Thyroid gland (tissue), 7 donors: Measurements from ENCODE around the gene CHIT1.

- PRO-cap, 2 experiments: no peak in any of the 2 experiments
- RAMPAGE, long total RNA, 5 experiments: no peak in any of the 5 experiments
These were observed 6.9 kb downstream of the RNPEP start for GRCh38 chr1:201989134-201989932.

GRCh38 chr1:202002492-202003000, 7.8 kb upstream of the ELF3 start:
- PRO-cap, 2 experiments: no peak in any of the 2 experiments
- RAMPAGE, long total RNA, 5 experiments: no peak in any of the 5 experiments

- PRO-cap, 2 experiments: no peak in any of the 2 experiments
- RAMPAGE, long total RNA, 5 experiments: no peak in any of the 5 experiments
These were observed 7.3 kb upstream of the ELF3 start for GRCh38 chr1:202003001-202003589.

GRCh38 chr1:202015839-202016506, 5.6 kb downstream of the ELF3 start:
- PRO-cap, 2 experiments: no peak in any of the 2 experiments
- RAMPAGE, long total RNA, 5 experiments: no peak in any of the 5 experiments

DNA sequence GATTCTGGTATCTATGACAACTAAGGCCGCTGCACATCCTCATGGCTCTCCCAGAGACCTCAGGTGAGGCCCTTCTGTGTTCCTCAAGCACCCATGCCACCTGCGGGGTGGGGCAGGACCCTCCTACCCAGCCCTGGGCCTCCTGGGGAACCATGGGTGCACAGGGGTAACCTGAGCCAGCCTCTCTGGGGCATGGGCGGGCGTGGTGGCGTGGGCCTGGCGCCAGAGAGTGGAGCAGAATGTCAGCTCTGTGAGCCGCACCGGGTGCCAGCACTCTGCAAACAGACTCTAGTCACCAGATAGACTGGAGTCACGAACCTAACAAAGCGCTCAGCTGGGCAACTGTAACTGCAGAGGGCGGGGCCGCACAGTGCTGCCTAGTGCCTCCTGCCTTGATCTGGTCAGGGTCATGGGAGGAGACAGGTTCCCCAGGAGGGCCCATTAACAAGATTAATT, 46.5 kb downstream of the ELF3 start:
- PRO-cap, 2 experiments: no peak in any of the 2 experiments
- RAMPAGE, long total RNA, 5 experiments: no peak in any of the 5 experiments

DNA sequence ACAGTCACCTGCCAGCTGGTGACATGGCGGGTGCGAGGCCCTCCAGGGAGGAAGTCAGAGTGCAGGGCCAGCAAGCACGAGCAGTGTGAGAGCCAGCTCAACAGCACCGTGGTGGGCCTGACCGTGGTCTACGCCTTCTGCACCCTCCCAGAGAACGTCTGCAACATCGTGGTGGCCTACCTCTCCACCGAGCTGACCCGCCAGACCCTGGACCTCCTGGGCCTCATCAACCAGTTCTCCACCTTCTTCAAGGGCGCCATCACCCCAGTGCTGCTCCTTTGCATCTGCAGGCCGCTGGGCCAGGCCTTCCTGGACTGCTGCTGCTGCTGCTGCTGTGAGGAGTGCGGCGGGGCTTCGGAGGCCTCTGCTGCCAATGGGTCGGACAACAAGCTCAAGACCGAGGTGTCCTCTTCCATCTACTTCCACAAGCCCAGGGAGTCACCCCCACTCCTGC, 5.4 kb downstream of the GPR37L1 start:
- PRO-cap, 2 experiments: no peak in any of the 2 experiments
- RAMPAGE, long total RNA, 5 experiments: no peak in any of the 5 experiments

DNA sequence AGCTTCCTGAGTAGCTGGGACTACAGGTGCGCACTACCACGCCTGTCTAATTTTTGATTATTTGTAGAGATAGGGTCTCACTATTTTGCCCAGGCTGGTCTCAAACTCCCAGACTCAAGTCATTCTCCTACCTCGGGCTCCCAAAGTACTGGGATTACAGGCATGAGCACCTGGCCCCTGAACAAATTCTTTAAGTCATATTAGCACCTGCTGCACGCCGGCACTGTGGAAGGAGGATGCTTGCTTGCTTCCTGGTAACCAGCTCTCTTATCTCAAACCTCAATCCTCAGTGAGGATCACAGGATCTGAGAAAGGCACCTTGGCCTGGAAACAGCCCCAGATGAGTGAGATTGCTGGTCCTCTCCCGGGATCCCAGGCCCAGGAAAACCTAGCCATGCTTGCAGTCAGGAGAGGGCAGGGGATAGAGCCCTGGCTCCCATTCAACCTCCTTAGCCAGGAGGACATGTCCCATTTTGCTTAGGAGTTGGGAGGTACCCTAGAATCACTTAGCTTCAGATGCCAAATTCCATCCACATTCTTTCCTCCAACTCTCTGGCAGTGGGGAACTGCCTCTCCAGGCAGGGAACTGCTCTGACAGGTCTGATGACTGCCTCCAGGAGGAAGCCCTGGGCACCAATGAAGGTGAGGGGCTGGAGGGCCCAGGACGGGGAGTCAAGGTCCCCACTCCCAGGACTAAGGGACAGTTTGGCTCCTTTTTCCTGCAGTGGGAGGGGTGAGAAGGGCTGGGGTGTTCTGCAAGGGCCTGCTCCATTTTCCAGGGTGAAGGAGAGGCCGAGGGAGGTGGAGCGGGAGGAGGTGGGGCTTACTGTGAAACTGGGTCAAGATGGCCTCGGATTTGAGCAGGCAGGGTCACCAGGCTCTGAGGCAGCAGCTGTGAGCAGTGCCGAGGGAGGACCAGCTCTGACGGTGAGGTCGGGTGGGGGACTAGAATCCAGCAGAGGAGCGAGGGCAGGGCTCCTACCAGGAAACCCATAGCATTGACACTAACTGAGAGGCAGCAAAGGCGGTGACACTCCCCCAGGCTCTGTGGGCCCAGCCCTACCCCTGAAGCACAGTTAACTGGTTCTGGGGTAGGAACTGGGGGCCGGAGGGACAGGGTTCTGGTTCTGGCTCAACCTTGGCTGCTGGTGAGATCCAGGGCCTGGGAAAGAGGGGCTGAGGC, 9.5 kb downstream of the GPR37L1 start:
- PRO-cap, 2 experiments: peak in 2 of 2 experiments; most common plus-strand start position 901 of the sequence (in 2); most common minus-strand start position 775 of the sequence (in 1)
- RAMPAGE, long total RNA, 5 experiments: no peak in any of the 5 experiments

DNA sequence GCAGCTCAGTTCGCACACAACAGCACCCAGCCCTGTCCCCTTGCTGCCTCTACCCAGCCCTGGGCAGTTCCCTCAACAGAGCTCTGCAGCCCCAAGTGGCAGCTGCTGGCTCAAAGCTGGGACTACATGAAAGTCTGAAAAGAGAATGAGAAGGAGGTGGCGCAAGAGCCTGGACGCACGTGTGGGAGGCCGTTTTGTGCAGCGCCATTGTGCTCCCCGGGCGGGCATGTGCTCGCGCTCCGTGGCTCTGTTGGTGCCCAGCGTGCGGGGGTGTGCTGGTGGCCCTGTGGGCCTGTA, 10.3 kb downstream of the GPR37L1 start:
- PRO-cap, 2 experiments: no peak in any of the 2 experiments
- RAMPAGE, long total RNA, 5 experiments: no peak in any of the 5 experiments

DNA sequence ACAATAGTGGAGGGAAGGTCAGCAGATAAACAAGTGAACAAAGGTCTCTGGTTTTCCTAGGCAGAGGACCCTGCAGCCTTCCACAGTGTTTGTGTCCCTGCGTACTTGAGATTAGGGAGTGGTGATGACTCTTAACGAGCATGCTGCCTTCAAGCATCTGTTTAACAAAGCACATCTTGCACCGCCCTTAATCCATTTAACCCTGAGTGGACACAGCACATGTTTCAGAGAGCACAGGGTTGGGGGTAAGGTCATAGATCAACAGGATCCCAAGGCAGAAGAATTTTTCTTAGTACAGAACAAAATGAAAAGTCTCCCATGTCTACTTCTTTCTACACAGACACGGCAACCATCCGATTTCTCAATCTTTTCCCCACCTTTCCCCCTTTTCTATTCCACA, 102.7 kb downstream of the PPP1R12B start:
- PRO-cap, 2 experiments: no peak in any of the 2 experiments
- RAMPAGE, long total RNA, 5 experiments: no peak in any of the 5 experiments

- PRO-cap, 2 experiments: no peak in any of the 2 experiments
- RAMPAGE, long total RNA, 5 experiments: no peak in any of the 5 experiments
These were observed 168.5 kb downstream of the SYT2 start for GRCh38 chr1:202541566-202542399.

DNA sequence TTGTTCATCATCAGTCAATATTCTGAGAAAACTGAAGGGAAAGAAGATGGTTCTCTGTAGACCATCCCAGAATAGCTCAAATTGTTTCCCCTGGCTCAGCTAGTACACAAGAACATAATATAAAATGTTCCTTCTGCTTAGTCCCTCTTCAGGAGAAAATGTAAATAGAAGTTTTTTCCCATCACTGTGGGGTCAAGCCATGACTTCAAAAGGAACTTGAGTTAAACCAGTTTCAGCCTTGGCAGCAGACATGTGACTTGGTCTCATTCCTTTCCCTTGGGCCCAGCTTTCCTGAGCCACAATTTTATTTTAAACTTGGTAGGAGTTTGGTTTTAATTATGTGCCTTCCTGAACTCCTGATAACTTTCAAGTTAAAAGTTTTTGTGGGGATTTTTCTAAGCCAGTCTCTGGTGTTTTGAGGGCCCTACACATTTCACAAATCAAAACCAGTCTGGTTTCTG, 157.7 kb downstream of the SYT2 start:
- PRO-cap, 2 experiments: no peak in any of the 2 experiments
- RAMPAGE, long total RNA, 5 experiments: no peak in any of the 5 experiments

- PRO-cap, 2 experiments: no peak in any of the 2 experiments
- RAMPAGE, long total RNA, 5 experiments: no peak in any of the 5 experiments
These were observed 156.7 kb downstream of the SYT2 start for GRCh38 chr1:202553508-202554029.

DNA sequence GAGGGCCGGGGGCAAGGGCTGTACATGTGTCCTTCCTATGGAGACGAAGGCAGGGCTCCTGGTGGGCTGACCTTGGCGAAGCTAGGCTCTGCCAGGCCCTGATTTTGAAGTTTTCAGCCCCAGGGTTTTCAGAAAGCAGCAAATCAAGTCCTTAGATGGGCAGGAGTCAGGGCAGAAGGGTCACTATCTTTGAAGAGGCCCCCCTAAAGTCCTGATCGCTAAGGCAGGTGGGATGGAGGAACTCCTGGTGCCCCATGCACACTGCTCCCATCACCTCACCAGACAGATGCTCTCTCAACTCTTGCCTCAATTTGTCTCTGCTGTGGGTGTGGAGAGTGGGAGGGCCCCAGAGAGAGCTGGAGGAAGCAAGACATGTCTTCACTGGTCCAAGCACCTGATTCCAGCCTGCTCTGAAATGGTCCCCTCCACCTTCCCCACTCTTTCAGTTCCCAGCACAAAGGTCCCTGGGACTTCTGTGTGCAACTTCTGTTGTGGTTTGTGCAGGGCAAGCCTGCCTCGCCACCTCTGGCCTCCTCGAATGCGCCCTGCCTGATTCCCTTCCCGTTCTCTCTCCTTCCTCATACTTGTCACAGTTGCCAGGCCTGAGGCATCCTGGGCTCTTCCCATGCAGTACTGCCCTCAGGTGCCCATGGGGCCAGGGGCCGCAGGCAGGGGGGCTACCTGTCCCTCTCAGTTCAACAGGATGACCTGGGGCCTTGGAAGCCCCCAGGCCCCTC, 119.4 kb downstream of the SYT2 start:
- PRO-cap, 2 experiments: no peak in any of the 2 experiments
- RAMPAGE, long total RNA, 5 experiments: no peak in any of the 5 experiments

- PRO-cap, 2 experiments: no peak in any of the 2 experiments
- RAMPAGE, long total RNA, 5 experiments: no peak in any of the 5 experiments
These were observed 44.4 kb downstream of the KDM5B start for GRCh38 chr1:202763771-202764321.

GRCh38 chr1:202811827-202812271, 3.6 kb upstream of the KDM5B start:
- PRO-cap, 2 experiments: no peak in any of the 2 experiments
- RAMPAGE, long total RNA, 5 experiments: no peak in any of the 5 experiments

DNA sequence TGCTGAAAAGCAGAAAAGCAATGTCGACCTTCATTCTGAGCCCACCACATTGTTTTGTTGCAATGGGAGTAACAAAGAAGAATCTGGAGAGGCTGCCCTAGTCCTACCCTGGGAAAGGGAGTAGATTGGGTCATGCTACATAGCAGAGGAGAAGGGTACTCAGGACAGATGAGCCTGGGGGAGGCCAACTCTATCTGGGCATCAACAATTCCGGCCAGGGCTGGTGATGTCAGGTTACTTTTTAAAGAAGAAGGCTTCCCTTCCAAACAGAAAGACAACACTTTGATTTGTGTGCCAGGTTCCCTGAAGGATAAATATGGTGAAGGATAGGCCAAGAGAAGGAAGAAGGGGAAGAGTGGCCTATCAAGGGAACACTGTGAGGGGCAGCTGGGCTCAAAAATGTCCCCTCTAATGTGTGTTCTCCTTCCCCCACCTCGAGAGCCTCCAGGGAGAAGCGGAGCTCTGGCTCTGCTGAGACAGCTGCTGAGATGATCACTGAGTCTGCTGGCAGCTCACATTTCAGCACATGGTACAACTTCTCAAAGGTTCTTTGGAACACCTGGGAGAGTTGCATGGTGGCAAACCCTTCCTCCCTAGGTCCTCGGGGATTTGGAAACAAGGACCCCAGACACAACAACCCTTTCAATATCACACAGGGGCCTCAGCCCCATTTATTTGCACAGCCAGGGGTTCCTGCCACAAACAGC, 3.3 kb upstream of the ADIPOR1 start:
- PRO-cap, 2 experiments: no peak in any of the 2 experiments
- RAMPAGE, long total RNA, 5 experiments: no peak in any of the 5 experiments

- PRO-cap, 2 experiments: no peak in any of the 2 experiments
- RAMPAGE, long total RNA, 5 experiments: no peak in any of the 5 experiments
These were observed 9.7 kb downstream of the MYOG start for GRCh38 chr1:203076031-203076689.

DNA sequence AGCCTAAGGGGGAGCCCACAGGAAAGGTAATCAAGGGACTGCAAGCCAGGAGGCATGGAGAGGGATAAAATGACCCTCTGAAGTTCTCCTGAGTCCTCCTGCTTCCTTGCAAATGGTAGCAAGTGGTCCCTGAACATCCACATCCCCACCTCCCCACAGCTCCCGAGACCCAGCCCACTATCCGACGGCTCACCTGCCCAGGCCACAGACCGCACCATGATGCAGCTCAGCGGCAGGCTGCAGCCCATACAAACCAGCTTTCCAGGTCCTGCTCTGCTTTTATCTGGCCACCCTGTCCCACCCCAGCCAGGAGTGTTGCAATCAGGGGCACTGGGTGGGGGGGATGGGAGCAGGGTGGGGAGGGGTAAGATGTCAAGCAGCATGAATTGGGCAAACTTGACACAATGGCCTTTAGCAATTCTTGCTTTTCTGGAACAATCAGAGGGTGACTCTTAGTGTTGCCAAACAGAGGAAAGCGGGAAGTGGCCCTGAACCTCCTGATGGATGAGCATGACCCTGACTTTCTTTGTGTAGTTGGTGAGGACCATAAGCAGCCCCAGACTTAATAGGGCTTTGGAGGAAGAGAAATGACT, at the start of gene CHIT1:
TSS of gene CHIT1 (minus strand) at position 255 of the 593 bp plus-strand sequence.
- PRO-cap, 2 experiments: no peak in any of the 2 experiments
- RAMPAGE, long total RNA, 5 experiments: start-site peak on the minus strand in 2 of 5 experiments, centred at position 253 of the sequence, 42 to 125 reads per replicate

- PRO-cap, 2 experiments: no peak in any of the 2 experiments
- RAMPAGE, long total RNA, 5 experiments: no peak in any of the 5 experiments
These were observed 37.8 kb upstream of the BTG2 start for GRCh38 chr1:203267260-203268213.

DNA sequence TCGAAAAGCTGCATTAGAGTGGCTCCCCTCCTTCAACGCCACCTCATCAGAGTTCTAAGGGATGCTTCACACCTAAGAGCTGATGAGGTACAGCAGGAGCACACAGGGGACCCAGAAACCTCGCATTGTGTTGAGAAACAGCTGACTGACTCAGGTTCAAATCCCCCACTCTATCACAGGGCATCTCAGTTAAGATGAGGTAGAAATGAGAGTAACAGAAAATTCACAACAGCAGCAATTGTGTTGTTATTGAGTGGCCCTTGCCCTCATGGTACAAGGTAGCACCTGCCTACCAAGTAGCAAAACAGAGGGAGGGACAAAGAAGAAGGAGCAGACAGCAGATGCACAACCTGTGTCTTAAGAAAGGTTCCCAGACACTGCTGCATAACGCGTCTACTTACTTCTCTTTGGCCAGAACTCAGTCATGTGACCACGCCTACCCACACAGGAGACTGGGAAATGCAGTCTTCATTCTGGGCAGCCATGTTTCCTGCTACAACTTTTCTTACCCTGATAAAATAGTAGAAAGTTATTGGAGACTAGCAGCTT, 34.5 kb upstream of the BTG2 start:
- PRO-cap, 2 experiments: peak in 1 of 2 experiments; most common plus-strand start position 471 of the sequence (in 1); most common minus-strand start position 382 of the sequence (in 1)
- RAMPAGE, long total RNA, 5 experiments: no peak in any of the 5 experiments